Aorta (tissue), 1 donor: Measurements from ENCODE around the gene NDUFAF1.

GRCh38 chr15:40914876-40915514, 14.1 kb upstream of the DLL4 start:
- PRO-cap = no peak

DNA sequence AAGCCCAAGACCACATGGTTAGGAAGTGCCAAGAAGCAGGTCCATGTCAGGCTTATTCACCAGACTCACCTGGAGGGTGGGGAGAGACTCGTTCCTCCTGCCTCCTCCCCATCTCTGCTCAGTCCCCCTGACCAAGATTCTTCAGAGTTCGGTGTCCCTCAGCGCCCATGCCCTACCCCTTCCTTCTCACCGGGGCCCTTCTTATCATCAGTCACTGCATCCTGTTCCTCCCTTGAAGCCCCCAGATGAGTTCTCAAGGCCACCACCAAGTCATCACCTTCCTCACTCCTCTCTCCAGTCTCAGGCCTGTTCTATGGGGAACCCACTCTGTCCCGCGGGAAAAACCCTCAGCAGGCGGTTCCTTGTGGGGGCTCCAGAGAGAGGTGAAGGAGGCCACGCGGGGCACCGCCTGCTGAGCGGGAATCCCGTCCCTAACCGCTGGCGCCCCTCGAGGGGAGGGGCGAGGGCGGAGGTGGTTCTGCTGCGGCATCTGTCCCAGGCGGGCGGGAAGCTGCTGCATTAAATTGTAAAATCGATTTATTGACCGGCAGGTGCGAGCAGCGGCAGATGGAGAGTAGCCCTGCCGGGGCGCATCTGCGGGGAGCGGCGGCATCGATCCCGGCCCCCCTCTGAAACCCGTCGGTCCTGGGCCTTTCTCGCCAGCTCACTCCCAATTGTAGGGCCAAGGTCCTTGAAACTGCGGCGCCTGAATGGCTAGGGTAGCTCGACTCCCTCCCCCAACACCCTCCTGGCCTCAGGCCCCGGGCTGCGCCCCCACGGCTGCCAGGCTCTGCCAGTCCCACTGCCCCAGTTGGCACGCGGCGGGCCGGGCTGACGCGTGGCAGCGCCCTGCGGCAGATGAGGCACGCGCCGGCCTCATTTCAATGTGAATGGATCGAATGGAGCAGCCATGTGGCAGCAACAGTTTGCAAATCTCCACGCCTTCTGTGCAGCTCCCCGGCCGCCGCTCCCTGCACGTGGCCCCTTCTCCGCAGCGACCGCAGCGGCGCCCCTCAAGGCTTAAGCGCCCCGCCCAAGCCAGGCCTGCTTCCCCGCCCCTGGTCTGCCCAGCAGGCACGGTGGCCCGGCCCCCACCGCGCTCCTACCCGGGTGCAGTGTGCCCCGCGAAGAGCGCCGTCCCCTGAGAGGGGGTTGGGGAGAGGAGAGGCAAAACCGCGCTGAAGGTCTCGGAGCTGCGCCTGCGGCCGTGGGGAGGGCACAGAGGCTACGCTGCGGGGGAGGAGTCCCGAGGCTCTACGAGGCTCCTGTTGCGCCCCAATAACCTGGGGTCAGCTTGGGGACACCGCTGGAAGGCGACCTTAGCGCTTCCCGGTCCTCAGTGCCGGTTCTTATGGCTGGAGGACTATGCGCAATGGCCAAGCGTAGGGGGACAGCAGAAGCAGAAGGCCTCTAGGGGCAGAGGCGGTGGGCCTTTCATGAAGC, 3.4 kb upstream of the DLL4 start:
- PRO-cap = no peak

- PRO-cap = no peak
These were observed 36.6 kb downstream of the CHAC1 start for GRCh38 chr15:40989500-40990682.

DNA sequence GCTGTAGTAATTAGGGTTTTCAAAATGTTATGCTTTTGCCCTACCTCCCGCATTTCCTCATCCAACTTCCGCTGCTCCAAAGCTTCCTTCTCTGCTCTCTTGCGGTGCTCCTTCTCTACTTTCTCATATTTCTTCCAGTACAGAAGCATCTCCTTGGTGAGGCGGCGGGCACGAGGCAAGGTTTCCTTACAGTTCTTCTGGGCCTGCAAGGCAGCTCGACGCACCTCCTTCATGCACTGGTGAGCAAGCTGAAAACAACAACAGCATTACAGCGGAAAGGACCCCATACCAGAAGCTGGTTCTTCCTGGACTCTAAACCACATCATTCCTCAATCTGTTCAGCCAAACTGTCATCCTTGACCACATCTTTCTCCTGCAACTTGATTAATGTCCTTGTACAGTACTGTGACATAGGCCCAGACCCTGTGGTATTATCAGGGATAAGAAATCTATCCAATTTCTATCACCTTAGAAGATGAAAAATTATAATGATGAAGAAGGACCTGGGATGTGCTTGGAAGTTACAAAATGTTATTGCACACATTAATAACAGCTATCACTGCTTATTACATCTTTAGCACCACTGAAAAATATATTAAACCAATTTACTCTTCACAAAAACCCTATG, 36.3 kb downstream of the INO80 start:
- PRO-cap = no peak

DNA sequence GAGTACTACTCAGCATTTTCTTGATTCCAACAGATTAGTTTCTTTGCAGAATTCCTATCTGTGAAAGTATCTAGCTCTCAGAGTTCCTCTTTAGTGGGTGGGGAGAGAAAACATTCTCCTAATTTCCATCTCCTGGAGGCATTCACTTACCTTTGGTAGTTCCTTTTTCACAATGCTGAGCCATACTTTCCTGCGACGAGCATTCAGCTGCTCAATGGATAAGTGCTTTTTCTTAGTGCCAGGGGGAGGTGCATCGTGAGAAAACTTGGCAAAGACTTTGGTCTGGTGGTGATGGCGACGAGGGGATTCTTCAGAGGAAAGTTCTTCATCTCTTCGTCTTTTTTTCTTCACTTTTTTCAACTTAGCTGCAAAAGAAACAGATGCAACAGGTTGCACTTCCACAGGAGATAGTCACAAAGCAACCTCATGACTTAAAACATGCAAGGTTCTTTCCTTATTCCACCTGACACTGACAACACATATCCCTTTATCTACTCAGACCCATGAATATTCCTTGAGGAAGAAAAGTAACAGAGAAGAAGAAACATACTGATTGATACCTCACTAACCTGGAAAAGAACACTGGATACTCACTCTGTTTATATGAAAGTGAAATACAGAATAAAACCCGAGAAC, 30.7 kb downstream of the INO80 start:
- PRO-cap = no peak

- PRO-cap = no peak
These were observed 28.6 kb downstream of the INO80 start for GRCh38 chr15:41087312-41088077.

GRCh38 chr15:41116908-41117211, 780 bp upstream of the INO80 start:
- PRO-cap = no peak

- PRO-cap = bidirectional peak, plus-strand start at chr15:41402558, minus-strand start at chr15:41402460
These were observed at the start of gene NDUFAF1 for GRCh38 chr15:41402149-41402730. NDUFAF1 (minus strand) TSS chr15:41402496.

GRCh38 chr15:41477130-41477544, 16.5 kb upstream of the ITPKA start:
- PRO-cap = no peak

DNA sequence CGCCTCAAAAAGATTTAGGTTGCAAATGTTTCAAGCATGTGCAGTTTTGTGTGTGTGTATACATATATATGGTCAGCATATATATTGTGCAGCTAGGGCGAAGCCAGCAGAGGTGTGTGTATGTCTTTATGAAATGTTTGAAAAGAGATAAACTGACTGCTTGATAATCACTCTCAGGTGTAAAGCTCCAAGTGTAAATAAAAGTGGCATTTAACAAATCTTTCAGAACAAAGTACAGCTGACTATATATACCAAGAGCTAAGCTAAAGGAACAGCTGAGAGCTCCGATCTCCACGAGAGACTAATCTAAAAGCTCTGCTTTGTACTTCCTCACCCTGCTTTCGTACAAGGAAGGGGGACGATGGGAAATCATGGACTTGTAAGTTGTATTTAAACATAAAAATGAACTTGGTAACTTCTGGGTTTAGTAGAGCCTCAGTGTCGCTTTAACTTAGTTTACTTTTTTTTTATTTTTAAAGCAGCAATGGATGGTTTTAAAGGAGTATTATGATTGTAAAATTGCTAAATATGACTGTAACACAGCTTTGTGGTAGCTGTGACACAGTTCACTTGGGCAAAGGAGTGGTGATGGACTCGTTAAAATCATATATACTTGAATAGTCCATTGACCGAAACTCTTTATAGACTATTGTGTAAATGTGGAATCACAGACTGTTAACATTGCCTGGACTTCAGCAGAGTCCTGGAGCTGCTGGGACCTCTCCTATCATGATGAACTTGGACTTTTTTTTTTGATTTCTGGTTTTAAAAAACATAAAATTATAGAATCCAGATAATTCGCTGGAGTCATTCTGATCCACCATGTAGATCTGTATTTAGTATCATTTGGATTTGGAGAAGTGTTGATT, 11.4 kb upstream of the ITPKA start:
- PRO-cap = no peak

DNA sequence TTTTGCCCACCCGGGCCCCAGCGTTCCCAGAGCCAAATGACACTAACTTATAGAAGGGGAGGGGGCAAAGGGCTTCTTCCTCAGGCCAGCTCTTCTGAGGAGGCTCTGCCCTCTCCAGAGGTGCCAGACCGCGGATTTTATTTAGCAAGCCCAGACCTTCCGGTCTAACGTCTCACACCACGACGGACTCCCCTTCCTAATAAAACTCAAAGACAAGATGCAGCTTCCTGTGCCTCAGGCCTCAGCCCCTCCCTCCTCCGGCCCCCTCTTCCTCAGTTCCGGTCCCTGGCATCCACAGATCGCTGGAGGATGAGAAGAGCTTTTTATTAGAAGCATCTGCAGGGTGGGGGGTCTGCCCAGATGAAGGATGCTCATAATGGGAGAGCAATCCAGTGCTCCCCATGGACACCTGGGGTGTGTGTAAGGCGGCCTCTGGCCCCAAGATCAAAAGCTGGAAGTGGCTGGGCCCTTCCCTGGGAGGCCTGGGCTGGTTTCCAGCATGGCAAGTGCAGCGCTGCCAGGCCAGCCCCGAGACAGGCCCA, 9.7 kb downstream of the ITPKA start:
- PRO-cap = no peak

DNA sequence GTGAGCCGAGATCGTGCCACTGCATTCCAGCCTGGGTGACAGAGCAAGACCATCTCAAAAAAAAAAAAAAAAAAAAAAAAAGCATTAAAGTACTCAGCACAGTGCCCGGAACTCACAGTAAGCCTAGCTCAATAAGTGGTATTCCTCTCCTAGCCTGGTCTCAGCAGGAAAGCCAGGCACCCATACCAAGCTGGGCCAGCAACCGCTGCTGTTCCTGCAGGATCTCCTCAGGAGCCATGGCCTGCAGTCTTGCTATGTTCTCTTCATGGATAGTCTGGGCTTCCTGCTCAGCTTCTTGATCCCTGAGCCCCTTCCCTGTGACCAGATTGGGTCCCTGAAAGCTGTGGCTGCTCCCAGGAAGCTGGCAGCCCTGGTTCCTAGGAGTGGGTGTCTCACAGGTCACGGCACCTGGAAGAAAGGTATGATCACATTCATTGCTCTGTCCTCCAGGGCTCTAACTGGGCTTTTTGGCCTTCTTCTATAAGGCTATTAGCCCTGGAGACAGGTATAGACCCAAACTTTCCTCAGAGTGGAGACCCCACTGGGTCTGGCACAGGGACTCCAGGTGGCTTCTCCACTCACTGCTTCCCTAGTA, 9.4 kb downstream of the RPAP1 start:
- PRO-cap = no peak

GRCh38 chr15:41561784-41562275, 2.8 kb downstream of the TYRO3 start:
- PRO-cap = no peak

DNA sequence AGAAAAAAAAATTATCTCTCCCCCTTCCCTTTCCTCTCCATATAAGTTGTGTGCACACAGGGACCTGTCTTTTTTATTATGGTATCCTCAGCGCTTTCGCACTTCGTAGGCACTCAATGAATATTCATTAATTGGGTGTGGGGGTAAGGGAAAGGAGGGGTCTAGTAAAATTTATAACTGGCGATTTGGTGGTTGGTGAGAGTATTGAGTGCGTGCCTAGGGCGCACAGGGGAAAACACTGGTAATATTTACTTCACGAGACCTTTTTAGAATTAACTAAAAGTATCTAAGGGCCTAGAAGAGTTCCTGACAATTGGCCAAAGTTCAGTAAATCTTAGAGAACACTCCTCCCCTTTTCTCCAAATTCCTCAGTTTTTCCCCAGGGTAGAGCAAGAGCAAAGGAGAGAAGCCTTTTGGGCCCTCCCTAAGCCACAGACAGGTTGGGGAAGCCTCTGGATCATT, 25.7 kb downstream of the TYRO3 start:
- PRO-cap = no peak

DNA sequence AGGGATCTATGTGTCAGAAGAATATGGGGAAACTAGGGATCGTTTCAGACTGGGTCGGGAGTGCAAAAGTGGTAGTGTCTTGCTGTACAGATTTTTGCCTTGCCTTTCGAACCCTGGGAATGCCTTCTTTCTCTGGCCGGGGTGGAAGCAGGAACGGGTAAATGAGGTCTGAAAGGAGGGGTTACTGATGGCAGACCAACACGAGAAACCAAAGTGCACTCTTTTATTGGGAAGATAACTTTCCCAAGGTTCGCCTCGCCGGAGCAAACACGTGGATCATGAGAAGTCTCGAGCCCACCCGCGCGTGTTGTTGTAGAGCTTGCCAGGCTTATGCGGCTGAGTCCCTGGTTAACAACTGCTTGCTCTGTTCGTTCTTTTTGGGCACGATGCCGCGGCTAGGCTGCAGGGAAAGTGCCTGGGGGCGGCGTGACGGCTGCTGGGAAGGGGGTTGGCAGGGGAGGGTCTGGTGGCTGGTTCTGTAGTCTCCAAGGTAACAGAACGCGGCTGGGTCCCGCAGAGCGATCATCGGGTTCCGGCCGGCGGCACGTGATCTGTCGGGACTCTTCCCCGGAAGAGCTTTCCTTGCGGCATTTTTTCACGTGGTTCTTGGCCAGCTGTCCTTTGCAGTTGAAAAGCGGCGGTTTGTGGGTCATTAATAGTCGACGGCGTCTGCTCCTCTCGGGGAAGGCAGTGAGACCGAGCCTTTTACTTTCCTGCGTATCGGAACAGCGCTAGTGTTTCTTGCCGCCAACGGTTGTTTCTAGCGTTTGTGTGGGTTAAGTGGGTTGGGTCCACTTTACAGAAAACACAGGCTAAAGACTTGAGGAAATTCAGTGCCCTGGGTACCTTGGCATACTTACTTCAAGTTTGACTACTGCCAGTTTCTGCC, 102.6 kb downstream of the TYRO3 start:
- PRO-cap = bidirectional peak, plus-strand start at position 658 of the sequence, minus-strand start at position 509 of the sequence

DNA sequence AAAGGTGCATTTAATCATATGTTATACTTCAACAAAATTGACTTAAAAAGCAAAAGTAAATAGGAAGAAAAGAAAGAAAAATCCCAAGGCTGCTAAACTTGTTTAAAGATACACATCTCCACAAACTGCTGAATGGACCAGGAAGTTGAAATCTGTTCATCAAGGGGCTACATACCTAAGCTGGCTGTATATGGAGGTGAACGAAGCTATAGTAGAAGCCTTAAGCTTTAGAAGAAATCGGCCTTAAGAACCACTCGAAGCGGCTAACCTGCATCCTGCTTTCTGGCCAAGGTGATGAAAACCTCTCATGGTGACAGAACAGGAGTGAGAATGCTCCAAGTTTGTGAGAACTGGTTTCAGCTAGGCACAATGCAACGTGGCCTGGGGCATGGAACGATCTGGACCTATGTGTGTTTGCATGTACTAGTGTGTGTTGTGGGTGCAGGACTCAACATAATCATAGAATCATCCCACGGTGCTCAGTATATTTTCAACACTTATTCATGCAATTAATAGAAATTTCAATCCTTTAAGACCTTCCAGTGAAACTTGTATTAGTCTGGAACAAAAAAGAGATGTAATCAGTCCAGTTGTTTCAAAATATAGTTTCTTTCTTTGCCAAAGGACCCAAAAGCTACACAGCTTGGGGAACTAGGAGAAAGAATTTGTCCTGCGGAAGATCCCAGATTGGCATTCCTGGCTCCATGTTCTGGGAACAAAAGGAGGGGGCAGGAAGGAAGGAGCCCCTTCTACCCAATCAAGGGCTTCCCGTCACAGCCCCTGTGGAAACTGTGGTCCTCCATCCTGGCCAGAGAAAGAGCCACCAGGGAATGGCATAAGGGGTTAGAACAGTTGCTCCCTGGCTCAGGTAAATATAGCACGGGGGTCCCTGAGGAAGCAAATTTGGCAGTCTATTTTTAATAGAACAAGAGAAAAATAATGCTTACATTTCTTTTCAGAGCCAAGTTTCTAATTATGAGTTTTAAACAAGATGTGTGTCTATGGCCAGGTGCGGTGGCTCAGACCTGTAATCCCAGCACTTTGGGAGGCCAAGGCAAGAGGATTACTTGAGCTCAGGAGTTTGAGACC, 31.6 kb upstream of the SPTBN5 start:
- PRO-cap = no peak

GRCh38 chr15:41932860-41933399, 39.1 kb upstream of the SPTBN5 start:
- PRO-cap = no peak

- PRO-cap = no peak
These were observed 37.6 kb downstream of the EHD4 start for GRCh38 chr15:41934580-41935356.

DNA sequence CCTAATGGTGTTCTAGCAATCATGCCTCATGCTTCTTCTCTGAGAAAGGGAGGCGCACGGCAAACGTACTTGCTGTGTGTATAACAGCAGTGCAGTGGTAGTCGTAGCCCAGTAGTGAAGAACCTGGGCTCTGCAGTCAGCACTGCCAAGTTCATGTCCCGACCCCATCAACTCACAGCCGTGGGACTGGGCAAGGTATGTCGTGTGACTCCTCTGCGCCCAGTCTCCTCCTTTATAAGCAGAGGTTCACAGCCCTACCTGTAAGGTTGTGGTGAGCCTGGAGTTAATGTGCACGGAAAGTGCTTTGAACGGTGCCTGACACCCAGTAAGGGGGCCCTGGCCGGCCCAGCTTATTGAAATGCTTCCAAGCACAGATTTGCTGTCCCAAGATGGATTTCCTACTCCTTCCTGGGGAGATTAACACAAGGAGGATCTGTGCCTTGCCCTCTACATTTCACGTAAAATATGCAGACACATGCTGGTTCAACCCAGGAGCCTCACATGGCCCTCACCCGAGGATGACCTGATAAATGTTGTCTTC, 26.6 kb downstream of the EHD4 start:
- PRO-cap = no peak

- PRO-cap = no peak
These were observed 25.5 kb downstream of the EHD4 start for GRCh38 chr15:41946863-41947197.